Neural cell (in vitro differentiated cells): Measurements from ENCODE around the genes TPRX1, KDELR1 and FUT1.

DNA sequence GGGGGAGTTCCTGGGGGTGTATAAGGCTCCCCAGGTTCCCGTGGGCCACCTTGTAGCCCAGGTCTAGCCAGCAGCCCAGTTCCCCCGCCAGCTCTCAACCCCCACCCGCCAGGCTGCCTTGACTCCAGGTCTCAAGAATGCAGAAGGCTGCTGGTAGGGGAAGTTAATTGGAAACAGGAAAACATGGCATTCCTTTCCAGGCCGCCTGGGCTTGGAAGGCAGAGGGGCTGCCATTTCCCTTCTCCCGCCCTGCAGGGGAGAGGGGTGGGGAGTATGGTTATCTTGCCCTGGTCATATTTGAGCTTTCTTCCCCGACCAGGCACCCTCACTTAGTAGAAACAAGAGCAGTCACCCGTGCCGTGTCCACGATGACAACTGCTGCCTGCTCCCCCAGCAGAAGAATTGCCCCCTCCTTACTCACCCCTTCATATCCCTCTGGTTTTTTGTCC lies 4.3 kb downstream of the BICRA start:
- RAMPAGE, long total RNA: no peak

DNA sequence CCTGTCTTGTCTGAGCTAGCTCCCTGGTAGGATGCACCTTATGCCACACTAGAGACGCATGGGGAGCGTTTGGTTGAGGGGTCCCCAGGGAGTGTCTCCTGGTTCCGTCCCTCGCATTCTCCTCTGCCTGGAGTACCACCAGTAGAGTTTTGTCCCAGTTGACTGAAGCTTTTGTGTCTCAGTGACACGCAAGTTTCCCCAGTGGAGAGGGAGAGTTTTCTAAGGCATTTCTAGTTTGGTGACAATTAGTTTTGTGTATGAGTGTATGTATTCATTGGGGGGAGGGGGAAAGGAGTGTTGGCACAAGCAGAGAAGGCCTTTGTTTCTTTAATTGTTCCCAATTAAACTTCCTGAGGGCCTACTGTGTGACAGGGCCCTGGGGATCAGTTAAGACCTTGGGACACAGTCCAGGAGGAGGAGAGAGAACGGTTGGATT lies 4.7 kb downstream of the BICRA start:
- RAMPAGE, long total RNA: no peak

DNA sequence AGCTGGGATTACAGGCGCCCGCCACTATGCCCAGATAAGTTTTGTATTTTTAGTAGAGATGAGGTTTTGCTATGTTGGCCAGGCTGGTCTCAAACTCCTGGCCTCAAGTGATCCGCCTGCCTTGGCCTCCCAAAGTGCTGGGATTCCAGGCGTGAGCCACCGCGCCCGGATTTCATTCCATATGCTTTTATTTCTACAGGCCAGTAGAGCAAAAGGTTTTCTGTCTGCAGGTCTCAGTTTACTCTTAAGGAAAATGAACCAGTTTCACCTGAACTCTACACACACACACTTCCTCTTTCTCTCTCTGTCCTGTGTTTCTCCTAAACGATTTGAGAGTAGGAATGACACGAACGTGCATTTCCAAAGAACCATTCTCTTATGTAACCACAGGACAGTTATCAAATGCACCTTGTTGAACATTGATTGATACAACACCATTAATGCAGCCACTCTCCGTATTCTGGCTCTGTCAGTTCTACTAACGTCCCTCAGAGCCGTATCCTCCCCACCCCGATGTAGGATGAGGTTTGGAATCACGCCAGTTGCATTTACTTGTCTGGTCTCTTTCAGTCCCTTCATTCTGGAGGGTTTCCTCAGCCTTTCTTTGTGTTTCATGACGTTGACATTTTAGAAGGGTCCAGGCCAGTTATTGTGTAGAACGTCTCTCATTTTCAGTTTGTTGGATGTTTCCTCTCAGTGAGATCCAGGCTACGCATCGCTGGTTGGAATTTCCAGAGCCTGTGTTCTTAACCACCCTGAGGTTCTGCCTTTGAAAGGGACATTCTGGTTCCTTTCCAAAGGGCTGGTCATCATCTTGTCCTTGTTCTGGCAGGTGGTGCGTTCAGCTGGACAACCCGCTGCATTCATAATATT lies 35.9 kb downstream of the BICRA start:
- RAMPAGE, long total RNA: no peak

GRCh38 chr19:47664148-47664741 lies 49.0 kb upstream of the EHD2 start:
- RAMPAGE, long total RNA: no peak

DNA sequence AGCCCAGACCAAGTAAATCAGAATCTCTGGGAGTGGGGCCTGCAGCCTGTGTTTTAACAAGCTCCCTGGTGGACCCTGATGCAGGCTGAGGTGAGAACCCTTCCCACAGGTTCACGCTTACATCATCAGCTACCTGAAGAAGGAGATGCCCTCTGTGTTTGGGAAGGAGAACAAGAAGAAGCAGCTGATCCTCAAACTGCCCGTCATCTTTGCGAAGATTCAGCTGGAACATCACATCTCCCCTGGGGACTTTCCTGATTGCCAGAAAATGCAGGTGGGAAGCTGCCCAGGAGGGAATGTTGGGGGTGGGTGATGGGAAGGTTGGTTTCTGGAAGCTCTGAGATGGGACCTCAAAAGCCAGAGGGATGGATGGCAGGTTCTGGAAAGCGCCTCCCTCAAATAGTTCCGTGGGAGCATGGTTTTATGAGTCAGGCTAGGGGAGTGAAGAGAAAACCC lies 9.1 kb upstream of the NOP53 start:
- RAMPAGE, long total RNA: no peak

DNA sequence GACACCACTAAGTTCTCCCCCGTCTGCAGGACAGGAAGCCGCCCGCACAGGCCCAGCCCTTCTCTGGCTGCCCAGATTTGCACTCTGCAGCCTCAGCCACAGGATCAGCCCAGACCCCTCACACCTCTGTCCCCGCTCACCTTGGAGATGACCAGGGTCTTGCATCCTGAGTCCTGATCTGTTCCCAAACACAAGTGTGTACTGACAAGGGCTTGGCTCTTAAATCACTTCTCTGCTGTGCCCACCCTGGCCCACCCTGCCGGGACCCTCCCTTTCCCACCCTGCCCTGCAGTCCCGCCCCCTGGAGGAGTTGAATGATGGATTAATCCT lies at the start of gene TPRX1:
Gene TPRX1, minus strand, starts transcription at position 177 of the 330 bp plus-strand sequence.
- RAMPAGE, long total RNA: no peak

GRCh38 chr19:48121741-48122536 lies 11.3 kb upstream of the PLA2G4C start:
- RAMPAGE, long total RNA: no peak

- RAMPAGE, long total RNA: no peak
These were observed 1.8 kb downstream of the ZNF114 start for GRCh38 chr19:48271544-48272159.

DNA sequence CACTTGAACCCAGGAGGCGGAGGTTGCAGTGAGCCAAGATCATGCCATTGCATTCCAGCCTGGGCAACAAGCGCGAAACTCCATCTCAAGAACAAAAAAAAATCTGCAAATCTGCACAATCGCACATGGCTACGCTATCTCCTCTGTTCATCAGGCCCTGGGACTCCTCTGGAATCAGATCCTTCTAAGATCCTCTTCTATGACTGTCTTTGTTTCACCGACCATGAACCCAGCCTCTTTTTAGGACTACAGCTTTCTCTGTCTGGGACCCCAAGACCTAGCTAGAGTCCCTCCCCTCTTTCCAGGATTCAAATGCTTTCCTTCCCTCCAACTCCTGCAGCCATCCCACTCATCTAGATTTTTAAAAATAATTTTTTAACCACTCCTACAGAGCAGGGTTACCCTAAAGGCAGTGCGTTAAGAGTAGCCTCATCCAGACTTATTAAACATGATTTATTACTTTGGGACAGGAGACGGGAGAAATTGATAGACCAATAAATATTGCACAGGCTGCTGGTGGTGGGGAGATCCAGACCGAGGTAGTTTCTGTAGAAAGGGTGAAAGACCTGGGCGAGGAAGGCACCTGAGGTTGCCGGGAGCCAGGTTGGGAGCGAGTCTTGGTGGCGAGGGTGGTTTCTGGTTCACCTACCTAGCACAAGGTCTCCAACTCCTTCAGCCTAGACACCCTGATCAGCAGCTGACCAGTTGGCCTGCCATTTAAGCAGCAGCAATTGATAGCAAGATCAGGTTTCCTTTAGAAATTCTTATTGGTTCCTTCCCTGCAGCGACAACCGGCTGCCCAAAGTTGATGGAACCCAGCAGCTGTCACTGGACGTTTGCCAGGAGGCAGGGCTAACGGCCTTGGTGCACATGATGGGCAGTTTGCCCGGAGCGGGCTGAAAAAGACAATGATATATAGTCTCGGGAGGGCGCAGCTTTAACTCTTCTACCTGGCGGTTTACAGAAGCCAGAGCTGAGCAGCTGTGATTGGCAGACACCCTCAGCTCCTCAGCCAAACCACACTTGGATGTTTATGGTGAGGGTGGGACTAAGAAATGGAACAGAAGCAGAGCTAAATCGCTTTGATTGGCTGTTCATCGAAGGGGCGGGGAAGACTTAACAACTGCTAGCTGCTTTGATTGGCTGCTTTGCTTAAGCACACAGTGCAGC lies 7.0 kb downstream of the EMP3 start:
- RAMPAGE, long total RNA: no peak

- RAMPAGE, long total RNA: start-site peak on the minus strand at chr19:48391492-48391553, 577 and 202 reads in 2 replicates
These were observed at the start of gene KDELR1 for GRCh38 chr19:48391086-48391808. Gene KDELR1 (minus strand): TSS chr19:48391551.

DNA sequence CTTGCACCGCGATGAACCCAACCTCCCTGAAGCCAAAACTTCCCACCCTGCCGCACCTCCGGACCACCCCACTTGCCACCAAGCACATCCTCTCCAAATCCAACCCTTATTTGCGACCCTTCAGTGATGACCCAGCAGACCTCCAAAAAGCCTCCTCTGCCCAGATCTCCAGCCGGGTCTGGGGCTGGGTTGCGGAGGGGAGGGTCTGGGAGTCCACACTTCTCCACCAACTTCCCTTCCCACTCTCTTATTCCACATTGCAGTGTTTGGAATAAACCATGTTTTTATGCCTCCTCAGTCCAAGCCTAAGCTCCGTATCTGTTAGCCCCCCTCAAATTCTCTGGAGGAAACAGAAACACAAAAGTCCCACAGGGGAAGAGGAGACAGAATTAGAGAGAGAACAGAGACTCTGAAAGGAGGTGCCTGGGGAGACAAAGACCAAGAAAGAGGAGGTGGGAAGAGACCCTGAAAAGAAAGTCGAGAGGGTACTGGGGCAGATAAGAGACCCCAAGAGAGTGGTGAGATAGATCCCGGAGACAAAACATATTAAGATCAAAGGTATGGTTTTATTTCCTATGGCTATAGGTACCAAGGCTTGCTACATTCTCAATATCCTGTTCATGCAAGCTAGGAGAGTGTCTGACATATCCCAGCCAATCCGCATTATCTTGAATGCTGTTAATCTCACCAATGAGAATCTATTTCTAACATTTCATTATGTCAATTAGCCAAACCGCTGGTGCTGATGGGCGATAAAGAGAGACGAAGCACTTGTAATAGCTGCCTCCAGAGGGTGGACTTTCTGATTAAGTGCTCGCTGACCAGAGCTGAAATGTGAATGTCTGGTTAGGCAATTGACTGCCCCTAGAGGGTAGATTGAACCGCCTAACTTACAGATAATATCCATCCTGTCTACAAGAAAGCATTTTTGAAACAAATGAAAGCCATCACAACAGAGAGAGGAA lies 866 bp upstream of the GRWD1 start:
- RAMPAGE, long total RNA: no peak

- RAMPAGE, long total RNA: no peak
These were observed 10.8 kb downstream of the CYTH2 start for GRCh38 chr19:48479844-48480536.

DNA sequence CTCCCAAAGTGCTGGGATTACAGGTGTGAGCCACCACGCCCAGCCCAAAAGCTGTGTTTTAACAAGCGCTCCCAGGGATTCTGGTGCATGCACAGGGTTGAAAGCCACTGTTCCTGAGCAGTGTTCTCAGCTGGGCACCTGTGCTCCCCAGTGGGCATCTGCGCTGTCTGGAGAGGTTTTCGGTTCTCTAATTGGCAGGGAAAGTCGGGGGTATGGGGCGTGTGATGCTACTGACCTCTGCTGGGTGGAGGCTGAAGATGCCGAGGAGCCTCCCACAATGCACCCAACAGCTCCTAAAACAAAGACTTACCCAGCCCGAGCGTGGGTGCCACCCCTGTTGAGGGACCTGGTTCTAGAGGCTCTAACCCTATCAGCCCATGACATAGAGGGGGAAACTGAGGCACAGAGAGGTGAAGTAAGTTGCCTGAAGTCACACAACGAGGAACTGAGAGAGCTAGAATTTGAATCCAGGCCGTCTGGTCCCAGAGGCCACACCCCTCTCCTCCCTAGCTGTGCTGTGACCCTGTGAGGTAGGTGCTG lies 2.2 kb downstream of the SPACA4 start:
- RAMPAGE, long total RNA: no peak

- RAMPAGE, long total RNA: no peak
These were observed 1.2 kb downstream of the RPL18 start for GRCh38 chr19:48617556-48618398.

DNA sequence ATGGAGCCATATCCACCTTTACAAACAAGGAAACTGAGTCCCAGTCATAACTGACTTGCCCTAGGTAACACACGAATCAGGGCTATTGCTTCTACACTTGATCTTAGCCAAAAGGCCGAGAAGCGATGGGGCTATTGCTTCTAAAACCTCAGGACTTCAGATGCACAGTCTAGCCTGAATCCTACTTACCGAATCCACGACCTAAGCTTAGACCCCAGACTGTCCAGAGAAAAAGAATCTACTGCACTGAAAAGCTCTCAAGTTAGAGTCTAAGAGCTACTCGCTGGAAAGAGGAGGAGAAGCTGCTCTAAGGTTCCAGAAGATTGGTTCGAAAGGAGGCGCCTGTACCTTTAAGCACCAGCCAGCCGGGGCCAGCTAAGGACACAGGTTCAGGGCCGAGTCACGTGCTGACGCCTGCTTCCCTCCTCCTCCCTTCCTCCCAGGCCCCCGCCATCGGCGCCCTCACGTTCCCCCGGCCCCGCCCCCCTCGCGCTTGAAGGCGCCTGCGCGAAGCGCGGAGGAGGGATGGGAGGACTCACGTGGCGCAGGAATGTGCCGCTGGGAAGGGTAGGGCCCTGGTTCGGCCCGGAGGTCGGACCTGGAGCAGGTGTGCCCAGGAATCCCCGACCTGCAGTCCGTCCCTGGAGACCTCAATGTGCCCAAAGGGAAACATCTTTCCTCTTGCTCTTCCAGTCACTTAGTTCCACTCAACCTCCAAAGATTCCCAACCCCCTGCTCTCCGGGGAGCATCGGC lies 2.8 kb downstream of the DBP start:
- RAMPAGE, long total RNA: no peak

GRCh38 chr19:48634914-48635985 lies 1.9 kb downstream of the DBP start:
- RAMPAGE, long total RNA: no peak

- RAMPAGE, long total RNA: no peak
These were observed 4.0 kb upstream of the NTN5 start for GRCh38 chr19:48676739-48677364.

DNA sequence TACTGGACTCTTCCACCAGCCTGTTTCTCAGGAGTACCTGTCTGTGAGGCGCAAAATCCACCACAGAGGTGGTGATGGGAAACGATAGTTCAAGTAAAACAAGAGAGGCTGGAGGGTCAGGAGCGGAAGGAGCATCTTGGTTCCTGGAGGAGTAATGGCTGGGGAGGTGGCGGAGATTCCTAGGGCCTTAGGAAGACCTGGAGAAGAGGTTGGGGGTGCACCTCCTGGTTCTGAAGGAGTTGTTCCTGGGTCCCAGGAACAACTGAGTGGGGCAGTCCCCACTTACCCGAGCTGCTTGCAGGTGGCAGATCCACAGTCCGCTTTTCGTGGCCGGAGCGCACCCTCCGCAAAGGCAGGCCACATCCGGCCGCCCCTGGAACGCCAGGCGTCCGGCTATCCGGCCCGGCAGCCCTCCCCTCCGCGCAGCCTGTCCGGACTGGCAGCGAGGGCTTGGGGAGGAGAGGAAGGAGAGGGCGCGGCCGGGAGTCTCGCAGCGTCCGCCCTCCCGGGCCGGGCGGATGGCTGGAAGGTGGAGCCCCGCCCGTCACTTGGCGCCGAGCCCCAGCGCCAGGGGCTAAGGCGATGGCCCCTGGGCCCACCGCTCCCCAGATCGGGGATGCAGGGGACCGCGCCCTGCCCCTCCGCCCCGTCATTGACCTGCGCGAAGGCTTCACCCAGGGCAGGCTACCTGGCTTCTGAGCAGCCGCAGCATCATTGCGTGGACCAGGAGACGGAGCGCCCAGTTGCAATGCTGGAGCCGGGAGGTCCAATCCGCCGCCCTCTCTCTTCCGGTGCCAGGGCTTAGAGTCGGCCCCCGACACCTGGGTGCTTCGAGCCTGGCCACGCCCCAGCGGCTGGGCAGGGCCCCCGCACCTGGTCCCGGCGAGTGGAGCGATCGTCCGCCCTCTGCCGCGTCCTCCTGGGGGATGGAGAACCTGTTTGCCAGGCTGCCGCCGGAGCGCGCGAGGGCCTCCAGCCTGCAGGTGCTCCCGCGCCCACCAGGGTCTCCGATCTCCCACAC lies at the start of gene FUT1:
Gene FUT1, minus strand, starts transcription at position 438 of the 1,021 bp plus-strand sequence.
- RAMPAGE, long total RNA: no peak

GRCh38 chr19:48760423-48761259 lies 5.3 kb downstream of the FGF21 start:
- RAMPAGE, long total RNA: no peak

DNA sequence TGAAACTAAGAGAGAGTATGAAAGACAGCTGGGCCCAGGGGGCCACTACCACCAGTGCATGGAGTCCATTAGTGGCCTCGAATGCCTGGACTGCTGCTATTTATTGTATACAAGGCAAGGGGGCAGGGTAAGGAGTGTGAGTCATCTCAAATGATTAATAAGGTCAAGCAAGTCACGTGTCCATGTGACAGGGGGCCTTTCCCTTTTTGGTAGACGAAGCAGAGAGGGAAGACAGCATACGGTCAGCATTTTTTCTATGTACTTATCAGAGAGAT lies 25.4 kb downstream of the FGF21 start:
- RAMPAGE, long total RNA: no peak